AG08470 (cell line): ENCODE data around the gene KIF1B.

GRCh38 chr1:9269315-9270115 lies 23.2 kb upstream of the SPSB1 start:
- RRBS: no CpG with 5 or more reads among the region's 19 CpGs

DNA sequence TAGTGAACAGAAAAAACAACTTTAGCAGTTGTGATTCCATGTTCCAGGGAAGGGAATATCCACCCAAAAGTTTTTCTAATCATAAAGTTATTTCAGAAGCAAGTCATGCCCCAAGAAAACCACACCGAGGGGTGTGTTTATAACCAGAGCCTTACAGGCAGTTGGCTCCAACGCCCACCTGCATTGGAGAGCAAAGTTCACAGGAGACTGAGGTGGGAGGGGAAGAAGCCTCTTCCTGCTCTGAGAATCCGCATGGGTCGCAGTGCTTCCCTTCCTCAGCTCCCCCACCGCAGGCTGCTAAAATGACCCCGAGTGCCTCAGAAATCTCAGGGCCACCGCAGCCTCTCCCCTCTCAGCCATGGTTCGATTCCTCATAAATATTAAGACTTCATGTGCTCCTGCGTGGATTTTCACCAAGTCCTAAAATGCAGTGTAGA lies 13.5 kb upstream of the SPSB1 start:
- RRBS: no CpG with 5 or more reads among the region's 9 CpGs

DNA sequence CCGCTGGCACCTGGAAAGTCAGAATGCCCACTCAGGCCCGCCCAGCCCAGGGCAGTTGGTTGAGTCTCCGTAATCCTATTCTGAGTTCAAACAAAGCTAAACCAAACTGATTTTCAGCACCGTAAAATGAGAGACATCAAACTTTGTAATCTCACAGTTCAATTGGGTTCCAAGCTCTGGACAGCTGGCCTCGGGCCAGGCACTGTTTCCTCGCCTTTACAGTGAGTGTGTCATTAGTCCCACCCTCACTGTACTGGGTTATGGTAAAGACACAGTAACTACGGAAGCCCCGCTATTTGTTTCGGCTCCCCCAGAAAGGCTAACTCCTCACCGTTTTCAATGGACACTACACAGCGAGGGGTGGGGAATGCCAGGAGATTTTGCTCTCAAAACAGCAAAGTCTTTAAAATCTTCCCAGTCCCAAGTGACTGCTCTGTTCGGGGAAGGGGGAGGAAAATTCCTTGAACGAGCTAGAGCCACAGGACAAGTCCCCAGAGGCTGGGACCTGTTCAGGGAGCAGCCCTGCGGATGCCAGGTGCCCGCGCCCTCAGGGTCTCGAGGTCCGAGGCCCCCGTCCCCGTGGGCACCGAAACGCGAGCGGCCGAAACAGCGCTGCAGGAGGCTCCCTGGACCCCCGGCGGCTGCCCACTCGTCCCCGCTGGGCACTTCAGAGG lies 751 bp upstream of the SPSB1 start:
- RRBS: 3% methylated on average over 4 of the region's 30 CpGs

DNA sequence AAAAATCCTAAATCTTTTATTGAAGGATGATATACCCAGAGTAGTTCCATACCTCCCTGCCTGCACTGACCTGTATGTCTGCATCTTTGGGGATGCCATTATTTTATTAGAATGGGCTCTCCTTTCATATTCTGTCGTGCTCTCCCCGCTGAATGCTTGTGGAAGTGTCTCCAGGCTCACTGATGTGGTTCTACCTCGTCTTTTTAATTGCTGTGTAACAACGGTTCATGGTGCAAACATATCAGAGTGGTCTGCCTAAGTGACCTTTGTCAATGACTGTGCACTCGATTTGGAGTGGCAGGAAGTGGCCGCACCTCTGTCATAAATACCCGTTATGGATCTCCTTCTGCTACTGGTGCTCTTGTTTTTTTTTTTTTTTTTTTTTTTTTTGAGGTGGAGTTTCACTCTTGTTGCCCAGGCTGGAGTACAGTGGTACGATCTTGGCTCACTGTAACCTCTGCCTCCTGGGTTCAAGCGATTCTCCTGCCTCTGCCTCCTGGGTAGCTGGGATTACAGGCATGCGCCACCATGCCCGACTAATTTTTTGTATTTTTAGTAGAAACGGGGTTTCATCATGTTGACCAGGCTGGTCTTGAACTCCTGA lies 38.4 kb downstream of the SPSB1 start:
- RRBS: no CpG with 5 or more reads among the region's 12 CpGs

DNA sequence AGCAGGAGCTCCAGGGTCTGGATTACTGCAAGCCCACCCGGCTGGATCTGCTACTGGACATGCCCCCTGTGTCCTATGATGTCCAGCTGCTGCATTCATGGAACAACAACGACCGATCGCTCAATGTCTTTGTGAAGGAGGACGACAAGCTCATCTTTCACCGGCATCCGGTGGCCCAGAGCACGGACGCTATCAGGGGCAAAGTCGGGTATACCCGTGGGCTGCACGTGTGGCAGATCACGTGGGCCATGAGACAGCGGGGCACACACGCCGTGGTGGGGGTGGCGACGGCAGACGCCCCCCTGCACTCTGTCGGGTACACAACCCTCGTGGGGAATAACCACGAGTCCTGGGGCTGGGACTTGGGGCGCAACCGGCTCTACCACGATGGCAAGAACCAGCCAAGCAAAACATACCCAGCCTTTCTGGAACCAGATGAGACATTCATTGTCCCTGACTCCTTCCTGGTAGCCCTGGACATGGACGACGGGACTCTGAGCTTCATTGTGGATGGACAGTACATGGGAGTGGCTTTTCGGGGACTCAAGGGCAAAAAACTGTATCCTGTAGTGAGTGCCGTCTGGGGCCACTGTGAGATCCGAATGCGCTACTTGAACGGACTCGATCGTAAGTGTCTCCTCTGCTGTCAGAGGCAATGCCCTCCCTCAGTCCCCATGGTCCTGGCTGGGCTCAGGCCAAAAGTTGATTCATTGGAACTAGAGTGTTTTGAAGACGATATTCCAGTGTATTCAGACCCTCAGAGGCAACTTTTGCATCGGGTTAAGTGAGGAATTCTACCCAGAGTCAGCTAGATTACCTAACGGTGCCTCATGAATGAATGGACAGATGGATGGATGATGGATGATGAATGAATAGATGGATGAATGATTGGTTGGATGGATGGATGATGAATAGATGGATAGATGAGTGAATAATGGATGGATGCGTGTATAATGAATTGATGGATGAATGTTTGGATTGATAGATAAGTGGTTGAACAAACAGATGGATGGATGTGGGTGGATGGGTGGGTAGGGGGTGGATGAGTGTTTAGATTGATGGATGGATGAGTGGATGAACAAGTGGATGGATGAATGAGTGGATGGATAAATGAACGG lies 63.6 kb downstream of the SPSB1 start:
- RRBS: no CpG with 5 or more reads among the region's 39 CpGs

GRCh38 chr1:9429360-9429928 lies 109.8 kb upstream of the SLC25A33 start:
- RRBS: no CpG with 5 or more reads among the region's 8 CpGs

GRCh38 chr1:9438368-9439146 lies 100.7 kb upstream of the SLC25A33 start:
- RRBS: no CpG with 5 or more reads among the region's 13 CpGs

GRCh38 chr1:9556027-9556370 lies 16.7 kb downstream of the SLC25A33 start:
- RRBS: no CpG with 5 or more reads among the region's 3 CpGs

DNA sequence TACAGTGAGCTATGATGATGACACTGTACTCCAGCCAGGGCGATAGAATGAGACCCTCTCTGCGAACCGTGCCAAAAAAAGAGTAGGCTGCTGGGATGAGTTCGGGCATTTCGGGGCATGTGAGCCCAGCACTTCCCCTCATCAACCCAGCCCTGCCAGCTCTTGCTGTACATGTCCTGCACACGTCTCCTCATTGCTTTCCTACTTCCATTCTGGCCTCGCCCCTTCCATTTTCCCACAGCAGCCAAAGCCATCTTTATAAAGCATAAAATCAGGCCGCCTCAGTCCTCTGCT lies 47.6 kb downstream of the PIK3CD start:
- RRBS: no CpG with 5 or more reads among the region's 8 CpGs

DNA sequence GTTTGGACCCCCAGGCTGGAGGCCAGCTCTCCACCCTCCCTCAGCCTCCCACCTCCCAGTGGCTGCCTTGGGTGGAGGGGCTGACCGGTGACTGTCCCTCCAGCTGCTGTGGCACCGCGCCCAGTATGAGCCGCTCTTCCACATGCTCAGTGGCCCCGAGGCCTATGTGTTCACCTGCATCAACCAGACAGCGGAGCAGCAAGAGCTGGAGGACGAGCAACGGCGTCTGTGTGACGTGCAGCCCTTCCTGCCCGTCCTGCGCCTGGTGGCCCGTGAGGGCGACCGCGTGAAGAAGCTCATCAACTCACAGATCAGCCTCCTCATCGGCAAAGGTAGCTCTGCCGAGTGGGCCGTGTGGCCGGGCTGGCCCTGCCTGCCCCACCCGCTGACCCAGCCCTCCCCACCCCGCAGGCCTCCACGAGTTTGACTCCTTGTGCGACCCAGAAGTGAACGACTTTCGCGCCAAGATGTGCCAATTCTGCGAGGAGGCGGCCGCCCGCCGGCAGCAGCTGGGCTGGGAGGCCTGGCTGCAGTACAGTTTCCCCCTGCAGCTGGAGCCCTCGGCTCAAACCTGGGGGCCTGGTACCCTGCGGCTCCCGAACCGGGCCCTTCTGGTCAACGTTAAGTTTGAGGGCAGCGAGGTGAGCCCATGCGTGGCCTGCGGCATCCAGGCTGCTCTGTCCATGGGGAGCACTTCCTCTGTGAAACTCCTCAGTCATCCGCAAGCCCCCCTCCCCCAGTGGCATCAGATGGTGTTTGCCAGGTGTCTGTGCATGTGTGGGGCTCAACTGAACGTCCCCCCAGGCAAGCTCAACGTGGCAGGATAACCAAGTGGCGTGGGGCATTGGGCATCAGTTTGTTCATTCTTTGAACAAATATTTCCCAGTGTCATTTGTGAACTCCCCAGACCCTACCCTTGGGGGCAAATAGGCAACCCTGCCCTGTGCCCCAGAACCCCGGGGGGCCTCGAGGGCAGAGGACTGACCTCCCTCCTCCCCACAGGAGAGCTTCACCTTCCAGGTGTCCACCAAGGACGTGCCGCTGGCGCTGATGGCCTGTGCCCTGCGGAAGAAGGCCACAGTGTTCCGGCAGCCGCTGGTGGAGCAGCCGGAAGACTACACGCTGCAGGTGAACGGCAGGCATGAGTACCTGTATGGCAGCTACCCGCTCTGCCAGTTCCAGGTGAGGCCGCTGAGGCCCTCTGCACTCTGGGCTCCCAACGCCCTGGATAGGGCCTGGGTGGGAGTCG lies 64.3 kb downstream of the PIK3CD start:
- RRBS: 91% methylated on average over 4 of the region's 59 CpGs

DNA sequence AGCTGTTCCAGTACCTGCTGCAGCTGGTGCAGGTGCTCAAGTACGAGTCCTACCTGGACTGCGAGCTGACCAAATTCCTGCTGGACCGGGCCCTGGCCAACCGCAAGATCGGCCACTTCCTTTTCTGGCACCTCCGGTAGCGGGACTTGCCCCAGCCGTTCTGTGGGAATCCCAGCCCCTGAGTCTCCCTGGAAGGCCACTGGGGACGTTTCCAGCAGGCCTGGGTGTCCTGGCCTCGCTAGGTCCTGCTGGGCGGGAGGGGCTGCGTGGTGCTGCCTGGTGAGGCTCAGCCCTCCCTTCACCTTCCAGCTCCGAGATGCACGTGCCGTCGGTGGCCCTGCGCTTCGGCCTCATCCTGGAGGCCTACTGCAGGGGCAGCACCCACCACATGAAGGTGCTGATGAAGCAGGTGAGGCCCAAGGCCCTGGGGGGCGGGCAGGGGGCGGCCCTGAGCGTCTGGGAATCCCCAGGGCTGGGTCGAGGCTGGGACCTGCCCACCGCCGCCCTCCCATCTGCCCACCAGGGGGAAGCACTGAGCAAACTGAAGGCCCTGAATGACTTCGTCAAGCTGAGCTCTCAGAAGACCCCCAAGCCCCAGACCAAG lies 70.0 kb downstream of the PIK3CD start:
- RRBS: 98% methylated on average over 4 of the region's 25 CpGs

DNA sequence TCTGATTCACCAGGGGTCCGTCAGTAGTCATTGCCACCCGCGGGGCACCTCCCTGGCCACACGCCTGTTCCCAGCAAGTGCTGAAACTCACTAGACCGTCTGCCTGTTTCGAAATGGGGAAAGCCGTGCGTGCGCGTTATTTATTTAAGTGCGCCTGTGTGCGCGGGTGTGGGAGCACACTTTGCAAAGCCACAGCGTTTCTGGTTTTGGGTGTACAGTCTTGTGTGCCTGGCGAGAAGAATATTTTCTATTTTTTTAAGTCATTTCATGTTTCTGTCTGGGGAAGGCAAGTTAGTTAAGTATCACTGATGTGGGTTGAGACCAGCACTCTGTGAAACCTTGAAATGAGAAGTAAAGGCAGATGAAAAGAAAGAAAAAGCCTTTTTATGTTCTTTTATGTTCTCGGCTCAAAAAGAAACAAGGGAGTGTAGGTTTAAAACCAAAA lies 77.0 kb downstream of the PIK3CD start:
- RRBS: no CpG with 5 or more reads among the region's 16 CpGs

DNA sequence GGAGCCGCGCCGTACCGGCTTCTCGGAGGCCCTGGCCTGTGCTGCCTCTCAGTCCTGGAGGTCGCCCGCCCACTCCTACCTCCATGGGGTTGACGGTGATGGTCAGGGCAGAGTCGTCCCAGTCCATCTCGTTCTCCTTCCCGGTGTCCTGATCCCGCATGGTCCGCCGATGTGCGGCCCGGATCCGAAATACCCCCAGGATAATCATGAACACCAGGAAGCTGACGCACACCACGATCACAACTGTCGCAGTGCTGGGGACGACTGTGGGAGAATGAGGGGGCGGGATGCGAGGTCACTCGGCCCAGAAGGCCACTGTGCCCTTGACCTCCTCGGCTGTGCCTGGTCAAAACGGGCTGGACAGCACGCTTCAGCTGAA lies 79.6 kb downstream of the PIK3CD start:
- RRBS: 87% methylated on average over 5 of the region's 27 CpGs

DNA sequence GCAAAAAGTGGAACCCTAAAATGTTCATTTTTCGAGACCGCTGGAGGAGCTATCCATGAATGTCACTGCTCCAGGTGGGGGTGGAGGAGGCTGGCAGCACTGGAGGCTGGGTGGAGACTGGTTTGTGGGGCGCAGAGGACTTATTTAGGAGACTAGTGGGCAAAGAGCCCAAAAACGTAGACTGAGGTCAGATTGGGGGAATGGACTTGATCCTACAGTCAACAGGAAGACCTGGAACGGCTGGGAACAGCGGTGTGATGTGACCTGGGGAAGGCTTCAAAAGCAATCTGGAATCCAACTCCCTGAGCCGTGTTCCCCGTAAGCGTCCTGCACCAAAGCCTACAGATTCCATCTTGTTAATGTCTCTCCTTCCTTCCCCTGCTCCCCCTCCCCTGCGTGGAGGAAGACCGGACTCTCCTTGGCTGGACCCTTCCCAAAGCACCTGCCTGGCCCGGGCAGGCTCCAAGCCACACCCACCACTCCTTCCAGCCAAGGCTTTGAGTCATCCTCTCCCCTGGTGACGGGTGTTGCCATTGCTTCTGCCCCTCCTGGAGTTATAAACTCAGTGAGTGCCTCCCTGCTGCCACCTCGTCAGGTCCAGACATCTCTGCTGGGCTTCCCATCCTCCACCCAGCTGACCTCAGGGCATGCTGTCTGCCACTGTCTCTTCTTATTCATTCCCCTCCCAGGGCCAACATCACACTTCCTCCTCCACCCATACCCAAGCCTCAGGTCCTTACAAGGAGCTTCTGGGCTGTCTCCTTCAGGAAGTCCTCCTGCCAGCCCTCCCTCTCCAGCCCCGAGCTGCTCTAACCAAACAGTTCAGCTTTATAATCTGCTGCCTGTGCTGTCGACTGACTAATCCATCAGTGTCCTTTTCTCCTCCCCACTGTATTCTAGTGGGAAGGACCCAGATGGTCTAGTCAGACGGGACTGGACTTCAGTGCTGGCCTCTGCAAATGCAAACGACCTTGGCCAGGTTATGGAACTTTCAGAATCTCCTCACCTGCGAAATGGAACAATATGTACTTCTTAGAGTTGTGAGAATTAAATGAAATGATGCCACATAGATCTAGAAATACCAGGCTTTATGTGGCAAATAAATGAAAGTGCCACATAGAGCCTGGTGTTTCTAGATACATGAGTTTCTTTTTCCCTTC lies 1.7 kb upstream of the CLSTN1 start:
- RRBS: no CpG with 5 or more reads among the region's 19 CpGs

GRCh38 chr1:9839480-9839836 lies 15.7 kb upstream of the CLSTN1 start:
- RRBS: no CpG with 5 or more reads among the region's 8 CpGs

GRCh38 chr1:9850450-9851419 lies 27.0 kb upstream of the CLSTN1 start:
- RRBS: 57% methylated on average over 2 of the region's 24 CpGs

DNA sequence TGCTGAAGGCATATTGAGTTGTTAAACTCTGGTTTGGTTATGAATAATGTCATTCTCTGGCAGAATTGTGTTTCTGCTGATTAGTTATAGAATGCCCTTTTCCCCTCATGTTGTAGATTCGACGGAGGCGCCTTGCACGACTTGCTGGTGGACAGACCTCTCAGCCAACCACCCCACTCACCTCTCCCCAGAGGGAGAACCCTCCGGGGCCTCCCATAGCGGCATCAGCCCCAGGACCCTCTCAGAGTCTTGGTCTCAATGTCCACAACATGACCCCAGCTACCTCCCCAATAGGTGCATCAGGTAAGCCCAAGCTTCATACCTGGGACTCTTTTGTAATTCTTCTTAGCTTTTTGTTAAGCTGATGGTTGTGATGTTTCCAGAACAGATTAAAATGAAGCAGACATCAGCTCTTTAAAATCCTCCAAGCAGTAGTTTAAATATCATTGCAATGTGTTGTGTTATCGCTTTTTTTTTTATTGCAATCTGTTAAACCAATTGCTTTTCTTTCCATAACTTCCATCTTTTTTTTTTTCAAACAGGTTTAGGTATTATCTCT lies 39.2 kb downstream of the UBE4B start:
- RRBS: no CpG with 5 or more reads among the region's 7 CpGs

GRCh38 chr1:10197039-10197376 lies 13.4 kb upstream of the KIF1B start:
- RRBS: no CpG with 5 or more reads among the region's 3 CpGs

DNA sequence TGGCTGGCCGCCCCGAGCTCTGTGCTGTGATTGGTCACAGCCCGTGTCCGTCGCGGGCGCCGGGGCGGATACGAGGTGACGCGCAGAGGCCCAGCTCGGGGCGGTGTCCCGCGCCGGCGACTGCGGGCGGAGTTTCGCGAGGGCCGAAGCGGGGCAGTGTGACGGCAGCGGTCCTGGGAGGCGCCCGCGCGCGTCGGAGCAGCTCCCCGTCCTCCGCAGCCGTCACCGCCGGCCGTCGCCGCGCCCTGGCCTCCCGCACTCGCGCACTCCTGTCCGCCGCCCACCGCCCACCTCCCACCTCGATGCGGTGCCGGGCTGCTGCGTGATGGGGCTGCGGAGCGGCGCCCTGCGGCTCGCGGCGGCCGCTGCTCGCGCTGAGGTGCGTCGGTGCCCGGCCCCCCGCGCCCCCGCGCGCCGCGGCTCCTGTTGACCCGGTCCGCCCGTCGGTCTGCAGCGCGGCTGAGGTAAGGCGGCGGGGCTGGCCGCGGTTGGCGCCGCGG lies at the start of gene KIF1B:
KIF1B (plus strand) TSS at position 156 of the 500 bp plus-strand sequence.
- RRBS: 1% methylated on average over 64 of the region's 84 CpGs

GRCh38 chr1:10303205-10304166 lies 93.1 kb downstream of the KIF1B start:
- RRBS: no CpG with 5 or more reads among the region's 21 CpGs